Placental epithelial cell (primary cell): ENCODE results near the gene NBEAL1.

DNA sequence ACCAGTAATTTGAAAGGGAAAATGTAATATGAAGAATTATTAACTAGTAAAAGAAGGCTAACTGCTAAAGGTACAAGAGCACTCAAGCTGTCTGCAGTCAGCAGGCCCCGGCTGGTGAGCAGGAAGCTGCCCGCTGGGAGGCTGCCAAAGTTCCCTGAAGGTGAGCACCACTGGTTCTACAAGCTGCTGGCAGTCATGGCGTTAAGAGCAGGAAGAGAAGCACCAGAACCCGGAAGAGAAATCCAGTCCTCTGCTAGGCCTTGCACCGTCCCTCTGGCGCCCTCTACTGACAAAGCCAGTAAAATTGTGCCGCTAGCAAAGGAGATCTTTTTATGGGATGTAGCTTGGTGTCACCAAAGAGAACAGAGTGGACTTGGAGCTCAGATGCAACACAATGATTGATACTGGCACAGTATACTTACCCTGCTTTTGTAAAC lies 28.2 kb upstream of the CASP8 start:
- CAGE, long polyA plus RNA: no peak

DNA sequence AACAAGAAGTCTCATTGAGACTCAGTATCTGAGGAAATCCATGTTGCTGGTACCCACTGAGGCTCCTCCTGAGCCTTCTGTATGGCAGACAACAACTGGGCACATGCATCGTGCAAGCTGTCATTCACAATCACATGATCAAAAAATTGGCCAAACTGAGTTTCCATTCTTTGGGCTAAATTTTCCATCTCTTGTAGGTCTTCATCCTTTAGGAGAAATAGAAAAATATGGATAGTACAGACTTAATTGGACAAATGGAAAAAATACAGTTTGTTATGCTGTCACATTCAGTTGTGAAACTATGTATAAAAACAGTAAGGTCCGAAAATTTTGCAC lies 1.9 kb upstream of the TMEM237 start:
- CAGE, long polyA plus RNA: no peak

DNA sequence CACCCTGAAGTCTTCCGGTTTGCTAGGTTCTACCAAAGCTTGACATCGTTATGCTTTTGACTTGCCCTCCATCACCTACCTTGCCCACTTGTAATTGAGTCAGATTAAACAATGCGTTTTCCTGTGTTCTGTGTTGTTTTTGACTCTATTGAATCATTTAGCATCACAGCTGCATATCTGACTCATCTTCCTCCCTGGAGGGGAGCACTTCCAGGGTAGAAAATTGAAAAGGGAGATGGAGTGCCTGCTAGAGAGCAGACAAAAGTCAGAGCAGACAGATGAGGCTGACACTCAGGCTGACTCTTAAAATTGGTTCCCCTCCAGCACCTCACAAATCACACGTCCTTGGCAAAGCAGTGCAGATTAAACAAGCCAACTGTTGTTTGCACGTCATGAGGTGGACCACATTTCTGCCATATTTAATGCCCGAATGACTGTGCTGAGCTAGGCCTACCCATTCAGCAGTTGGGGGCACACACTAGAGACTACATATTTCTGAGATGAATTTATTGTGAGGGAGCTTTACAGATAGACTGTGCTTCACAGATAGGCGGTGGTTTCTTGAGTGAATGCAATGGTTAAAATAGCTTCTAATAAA lies 2.2 kb downstream of the MPP4 start:
- CAGE, long polyA plus RNA: no peak

DNA sequence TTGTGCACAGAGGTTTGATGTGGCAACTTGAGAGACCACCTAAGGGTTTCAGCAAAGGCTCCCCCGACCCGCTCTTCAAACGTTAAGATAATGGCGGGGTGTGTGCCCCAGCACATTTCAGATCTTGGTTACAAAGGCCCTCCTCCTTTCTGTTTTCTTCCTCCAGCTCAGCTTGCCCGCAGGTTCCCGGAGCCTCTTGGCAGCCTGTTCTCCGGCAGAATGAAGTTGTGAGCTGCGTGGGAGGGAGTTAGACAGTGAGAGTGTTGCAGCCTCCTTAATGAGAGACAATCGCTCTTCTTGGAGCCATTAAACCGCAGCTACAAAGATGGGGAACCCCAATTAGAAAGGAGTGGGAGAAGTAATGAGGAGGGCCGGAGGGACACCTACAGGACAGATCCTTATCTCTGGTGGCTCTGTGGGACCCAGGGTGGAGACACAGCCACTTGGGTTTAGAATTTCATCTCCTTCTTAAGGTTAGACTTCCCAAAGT lies 76.3 kb downstream of the KIAA2012 start:
- CAGE, long polyA plus RNA: no peak

DNA sequence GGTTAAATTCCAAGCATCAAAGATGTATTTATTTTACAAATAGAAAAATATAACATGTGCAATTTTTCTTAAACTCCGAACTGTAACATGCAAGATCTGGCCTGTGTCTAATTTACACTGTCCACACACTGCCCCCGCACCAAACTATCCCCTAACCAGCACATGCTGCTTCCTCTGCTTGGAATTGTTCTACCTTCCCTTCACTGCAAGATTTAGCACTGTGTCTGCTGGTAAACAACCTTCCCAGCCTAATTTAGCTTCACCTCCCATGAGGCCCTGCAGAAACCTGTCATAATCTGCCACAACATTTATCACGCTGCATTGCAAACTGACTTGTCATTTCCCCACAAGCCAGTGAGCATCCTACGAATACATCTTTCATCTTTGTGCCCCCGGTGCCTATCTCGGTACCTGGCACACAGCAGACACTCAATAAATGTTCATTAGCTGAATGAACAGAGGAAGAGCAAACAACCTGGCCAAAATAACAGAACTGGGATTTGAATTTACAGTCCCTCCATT lies 76.9 kb downstream of the SUMO1 start:
- CAGE, long polyA plus RNA: no peak

DNA sequence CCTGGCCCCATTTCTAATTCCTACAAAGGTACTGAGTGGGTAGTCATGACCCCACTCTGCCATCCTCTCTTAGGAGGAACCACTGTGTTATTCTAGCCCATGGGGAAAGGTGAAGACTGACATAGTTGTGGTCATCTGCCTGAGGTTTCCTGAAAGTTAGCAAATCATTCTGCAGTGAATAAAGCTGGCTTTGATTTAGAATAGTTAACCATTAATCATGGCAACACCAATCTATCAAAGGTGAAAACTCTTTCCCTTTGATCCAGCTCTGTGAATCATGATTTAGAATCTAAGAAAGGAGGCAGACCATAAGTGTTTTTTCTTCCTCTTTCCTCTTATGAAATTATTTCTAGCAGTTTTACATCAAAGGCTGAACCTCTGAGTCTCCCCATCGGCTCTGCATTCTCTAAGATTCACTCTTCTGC lies 50.8 kb downstream of the SUMO1 start:
- CAGE, long polyA plus RNA: no peak

GRCh38 chr2:202302575-202303130 lies 37.1 kb downstream of the NOP58 start:
- CAGE, long polyA plus RNA: no peak

GRCh38 chr2:202609669-202610200 lies 25.0 kb upstream of the FAM117B start:
- CAGE, long polyA plus RNA: no peak

- CAGE, long polyA plus RNA: no peak
These were observed 8.1 kb downstream of the FAM117B start for GRCh38 chr2:202642604-202643554.

DNA sequence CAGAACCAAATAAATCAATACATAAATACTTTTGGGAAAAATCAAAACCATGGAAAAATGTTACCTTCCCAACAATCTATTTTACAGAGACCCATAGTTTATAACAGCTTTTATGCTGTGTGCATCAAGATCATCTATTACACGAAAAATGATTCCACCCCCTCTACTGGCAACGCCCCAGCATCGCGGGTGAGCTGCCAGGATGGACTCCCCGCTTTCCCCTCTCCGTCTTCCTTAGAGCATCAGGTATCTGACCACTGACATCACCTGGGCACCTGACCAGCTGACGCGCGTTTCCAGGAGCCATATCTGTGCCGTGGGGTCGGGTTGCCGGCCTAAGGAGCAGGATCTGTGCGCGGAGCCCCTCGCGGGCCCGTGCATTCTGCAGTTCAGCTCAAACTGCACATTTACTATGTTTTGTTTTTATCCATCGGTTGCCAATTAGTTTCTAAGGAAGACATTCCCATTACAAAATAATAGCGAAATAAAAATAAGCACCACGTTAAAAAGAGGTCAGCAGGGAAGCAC lies 839 bp downstream of the ICA1L start:
- CAGE, long polyA plus RNA: no peak

GRCh38 chr2:203014298-203015060 lies at the start of gene NBEAL1:
TSS of gene NBEAL1 (plus strand) at chr2:203014875.
- CAGE, long polyA plus RNA: no peak

- CAGE, long polyA plus RNA: no peak
These were observed 2.0 kb downstream of the NBEAL1 start for GRCh38 chr2:203016743-203017076.

GRCh38 chr2:203498015-203498780 lies 36.9 kb downstream of the RAPH1 start:
- CAGE, long polyA plus RNA: no peak

DNA sequence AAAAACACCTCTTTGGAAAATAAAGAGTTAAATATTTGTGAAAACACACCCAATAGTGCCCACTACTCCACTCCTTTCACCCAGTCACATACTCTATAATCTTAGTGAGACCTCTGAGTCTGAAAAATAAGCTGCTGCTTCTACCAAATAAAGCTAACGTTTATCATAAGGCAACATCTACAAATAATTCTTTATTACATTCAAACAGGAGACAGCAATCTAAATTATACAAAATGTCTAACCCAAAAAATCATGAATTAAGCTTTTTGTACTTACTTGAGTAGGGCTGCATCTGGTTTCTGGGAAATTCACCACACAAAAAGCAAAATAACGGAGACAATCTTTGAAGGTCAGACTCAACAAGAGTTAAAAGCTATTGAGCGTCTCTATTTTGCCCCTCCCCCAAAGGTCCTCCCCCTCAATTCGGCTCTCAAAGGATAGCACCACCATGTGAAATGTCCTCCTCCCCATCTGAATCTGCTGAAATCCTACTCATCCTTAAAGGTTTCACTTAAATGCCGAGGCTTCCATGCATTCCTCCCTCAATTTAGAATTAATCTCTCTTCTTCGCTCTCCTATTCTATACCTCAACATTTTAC lies 1.9 kb downstream of the RAPH1 start:
- CAGE, long polyA plus RNA: no peak

DNA sequence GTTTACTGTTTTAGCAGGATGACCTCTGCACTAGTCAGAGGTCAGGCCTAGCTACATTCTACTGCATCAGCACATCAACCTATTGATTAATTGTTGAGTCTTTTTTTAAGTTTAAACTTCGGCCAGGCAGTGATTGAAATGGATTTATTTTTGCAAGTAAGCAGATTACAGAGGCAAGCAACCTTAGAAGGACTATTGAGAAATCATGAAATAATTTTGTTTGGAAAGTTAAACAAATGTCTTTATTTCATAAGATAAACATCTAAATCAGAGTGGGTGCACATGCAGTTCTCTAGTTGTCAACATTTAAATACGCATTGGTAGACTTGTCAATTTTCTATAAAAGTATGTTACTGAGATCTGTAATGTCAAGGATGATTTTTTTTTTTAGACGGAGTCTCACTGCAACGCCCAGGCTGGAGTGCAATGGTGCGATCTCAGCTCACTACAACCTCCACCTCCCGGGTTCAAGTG lies 75.2 kb upstream of the CD28 start:
- CAGE, long polyA plus RNA: no peak

- CAGE, long polyA plus RNA: no peak
These were observed 1.5 kb downstream of the CD28 start for GRCh38 chr2:203707866-203708411.

DNA sequence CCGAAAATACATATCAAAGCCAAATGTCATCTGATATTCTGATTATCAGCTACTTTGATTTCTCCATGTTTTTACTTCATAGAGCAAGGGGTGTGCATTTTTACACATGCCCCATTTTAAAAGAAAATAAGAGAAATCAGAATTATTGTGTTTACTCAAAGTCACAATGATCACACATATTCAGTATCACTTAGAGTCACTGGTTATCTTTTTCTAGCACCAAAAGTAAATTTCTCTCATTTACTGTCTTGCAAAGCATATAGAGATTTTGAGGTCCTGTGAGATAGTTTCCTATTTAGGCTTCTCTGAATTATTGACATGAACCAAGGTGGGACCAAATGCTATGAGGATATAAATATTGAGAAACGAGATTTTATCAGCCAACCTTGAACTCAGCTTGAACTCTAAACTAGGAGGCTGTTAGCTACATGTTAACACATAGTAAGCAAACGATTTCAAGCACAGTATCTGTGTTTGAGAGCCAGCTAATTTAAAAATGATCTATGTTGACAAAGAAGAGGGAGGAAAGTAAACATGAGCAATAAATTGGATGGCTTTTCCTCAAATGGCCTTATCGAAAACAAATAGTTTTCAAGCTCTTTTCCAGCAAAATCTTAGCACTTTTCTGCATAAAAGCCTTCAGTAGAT lies 14.4 kb downstream of the CD28 start:
- CAGE, long polyA plus RNA: no peak

GRCh38 chr2:203740793-203741519 lies 34.5 kb downstream of the CD28 start:
- CAGE, long polyA plus RNA: no peak

DNA sequence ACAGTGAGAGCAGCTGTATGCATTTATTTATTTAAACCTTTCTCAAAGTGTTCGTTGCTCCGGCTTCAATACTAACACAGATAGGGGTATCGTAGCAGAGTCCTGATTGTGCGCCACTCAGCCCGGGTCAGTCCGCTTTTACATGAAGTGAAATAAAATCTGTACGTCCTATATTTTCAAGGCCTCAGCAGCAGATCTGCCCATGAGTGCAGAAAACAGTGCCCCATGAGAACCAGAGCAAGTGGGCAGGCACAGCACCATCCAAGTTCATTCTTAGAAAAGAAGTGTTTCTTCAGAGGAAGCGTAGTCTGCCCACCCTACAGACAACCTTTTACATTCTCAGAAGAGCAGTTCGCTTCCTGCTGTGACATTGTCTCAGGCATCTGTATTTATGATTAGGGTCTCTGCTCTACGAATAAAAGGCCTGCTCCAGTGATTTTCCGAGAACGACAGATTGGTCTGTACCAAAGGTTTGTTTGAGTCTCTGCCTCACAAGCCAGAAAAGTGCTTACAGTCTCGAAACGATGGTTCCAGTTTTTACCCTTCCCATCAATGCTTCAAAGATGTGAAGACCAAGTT lies 31.7 kb upstream of the CTLA4 start:
- CAGE, long polyA plus RNA: no peak

GRCh38 chr2:204026946-204027219 lies 90.3 kb downstream of the ICOS start:
- CAGE, long polyA plus RNA: no peak